Esophagus muscularis mucosa (tissue), 4 donors: ENCODE measurements around the genes ACOXL and MERTK.

- PRO-cap, result no peak
- RAMPAGE, long total RNA, 4 experiments, result no peak in any of the 4 experiments
These were observed 138.2 kb downstream of the SH3RF3 start for GRCh38 chr2:109266888-109267947.

- PRO-cap, result no peak
- RAMPAGE, long total RNA, 4 experiments, result no peak in any of the 4 experiments
These were observed 189.4 kb downstream of the SH3RF3 start for GRCh38 chr2:109318170-109319093.

DNA sequence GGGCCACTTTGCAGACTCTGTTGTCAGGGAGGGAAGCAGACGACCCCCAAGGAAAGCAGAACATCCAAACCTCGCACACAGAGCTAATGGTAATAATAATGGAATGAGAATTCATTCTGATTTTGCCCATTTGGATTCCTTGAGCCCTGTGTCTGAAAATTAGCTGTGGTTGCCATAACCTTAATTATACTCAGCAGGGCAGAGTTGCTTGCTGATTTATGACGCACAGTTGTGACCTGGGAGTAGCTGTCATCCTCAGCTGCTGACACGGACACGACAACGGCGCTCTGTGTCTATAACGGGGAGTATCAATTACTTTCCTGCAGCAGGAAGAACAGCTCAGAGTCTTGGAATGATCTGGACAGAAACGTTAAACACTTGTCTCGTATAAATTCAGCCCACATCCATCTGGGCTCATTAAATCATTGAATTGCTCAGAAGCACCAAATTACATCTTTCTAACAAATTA, 116.4 kb downstream of the SEPTIN10 start:
- PRO-cap, result no peak
- RAMPAGE, long total RNA, 4 experiments, result no peak in any of the 4 experiments

GRCh38 chr2:109609763-109610202, 4.0 kb downstream of the SEPTIN10 start:
- PRO-cap, result unidirectional peak, minus-strand start at chr2:109609920
- RAMPAGE, long total RNA, 4 experiments, result no peak in any of the 4 experiments

DNA sequence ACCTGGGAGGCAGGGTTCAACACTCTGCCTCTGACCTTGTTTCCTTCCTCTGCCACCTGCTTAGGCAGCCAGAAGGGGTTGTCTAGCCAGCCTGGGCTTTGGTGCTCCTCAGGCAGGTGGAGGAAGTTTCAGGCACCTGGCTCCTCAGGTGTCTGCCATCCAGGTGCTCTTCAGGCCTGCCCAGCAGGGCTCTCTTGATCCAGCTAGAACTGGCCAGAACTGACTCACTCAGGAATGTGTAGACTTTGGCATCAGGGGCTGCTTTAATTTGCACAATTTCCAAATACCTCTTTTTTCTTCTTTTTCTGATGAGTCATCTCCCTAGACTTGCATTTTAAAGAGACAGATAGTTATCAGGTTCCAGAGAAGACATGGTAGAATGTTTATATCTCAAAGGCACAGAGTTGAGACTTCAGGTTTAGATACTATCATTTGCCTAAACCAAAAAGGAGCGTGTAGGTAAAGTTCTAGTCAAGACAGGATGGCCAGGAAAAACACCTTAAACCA, 101.0 kb downstream of the LIMS3 start:
- PRO-cap, result no peak
- RAMPAGE, long total RNA, 4 experiments, result no peak in any of the 4 experiments

DNA sequence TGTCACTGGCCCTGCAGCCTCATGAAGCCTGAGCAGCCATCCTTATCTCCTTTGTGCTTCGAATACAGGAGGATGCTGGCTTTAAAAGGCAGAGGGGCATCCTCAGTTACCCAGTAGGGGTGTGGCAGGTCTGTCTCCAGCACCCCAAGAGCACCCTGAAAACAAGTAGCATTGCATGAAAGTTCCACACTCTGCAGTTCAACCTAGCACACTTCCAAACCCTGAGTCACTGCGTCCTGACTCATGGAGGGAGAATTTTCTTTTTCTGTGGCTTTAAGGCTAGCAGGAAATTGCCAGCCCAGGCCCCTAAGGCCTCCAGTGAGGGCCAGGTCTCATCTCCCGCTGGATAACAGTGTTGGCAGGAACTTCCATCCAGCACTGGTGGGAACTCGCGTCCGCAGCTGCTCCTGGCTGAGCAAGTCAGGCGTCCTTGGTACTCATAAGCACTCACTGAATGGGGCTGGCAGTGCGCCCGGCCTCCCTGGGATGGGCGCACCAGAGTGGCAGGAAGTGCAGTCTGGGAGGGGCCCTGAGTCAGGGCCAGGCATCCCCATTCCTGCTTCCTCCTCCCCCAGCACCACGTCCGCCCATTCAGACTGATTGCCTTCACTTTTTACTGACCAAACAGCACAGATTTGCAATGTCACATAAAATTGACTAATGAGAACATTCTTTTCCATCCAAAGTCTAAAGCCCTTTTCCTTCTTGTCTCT, 14.3 kb downstream of the MALL start:
- PRO-cap, result bidirectional peak, plus-strand start at position 349 of the sequence, minus-strand start at position 228 of the sequence
- RAMPAGE, long total RNA, 4 experiments, result no peak in any of the 4 experiments

- PRO-cap, result no peak
- RAMPAGE, long total RNA, 4 experiments, result no peak in any of the 4 experiments
These were observed 9.6 kb downstream of the MALL start for GRCh38 chr2:110105950-110106501.

DNA sequence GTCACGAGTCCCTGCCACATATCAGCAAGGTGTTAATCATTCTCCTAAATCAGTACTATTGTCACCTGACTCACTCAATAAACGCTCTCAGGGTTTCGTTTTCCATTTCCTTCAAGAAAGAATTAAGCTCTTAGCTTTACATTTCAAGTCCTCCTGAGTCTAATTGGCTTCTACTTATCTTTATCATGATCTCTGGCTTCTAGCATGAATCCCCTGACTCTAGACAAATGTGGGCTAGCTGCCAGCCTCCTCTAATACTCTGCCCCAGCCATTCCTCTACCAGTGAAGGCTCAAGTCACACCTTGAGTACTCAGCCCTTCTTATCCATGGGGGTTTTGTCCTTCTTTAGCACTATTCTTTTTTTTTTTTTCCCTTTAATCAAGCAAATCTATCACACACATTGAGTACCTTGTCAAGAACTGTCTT, 20.0 kb downstream of the BUB1 start:
- PRO-cap, result no peak
- RAMPAGE, long total RNA, 4 experiments, result no peak in any of the 4 experiments

DNA sequence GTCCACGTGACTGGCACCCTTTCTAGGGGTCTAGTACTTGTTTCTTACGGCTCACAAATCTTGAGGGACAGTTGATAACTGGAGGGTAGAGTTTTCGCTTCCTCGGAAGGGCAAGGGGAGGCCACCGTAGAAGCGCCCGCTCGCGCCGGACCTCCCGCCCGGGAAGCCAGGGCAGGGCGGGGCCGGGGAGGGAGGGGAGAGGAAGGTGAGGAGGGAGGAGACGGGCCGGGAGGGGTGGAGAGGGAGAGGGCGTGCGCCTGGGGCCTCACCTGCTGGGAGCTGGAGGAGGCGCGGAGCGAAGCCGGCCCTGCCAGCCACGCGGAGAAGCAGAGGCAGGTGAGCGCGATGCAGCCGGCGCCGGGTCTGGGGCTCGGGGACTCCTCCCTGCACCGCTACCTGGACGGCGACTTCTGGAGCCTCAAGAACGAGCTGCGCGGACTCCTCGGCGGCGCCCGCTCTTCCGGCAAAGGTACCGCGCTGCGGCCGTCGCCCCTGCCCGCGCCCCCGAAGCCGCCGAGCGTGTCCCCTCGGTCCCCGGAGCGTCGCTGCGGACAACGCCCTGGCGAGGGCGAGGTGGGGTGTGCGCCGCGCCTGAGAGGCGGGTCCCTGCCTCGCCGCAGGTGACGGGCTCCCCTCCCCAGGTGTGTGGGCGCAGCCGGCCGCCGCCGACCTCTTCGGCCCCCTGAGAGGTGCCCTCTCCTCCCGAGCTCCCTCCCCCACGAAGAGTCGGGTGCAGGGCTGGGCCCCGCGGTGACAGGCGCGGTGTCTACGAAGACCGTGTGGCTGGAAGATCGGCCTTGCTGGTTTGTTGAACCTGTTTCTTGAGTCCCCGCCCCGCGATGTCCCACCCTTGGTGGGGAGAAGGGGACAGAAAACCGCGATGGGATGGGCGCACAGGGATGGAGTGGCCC, at the start of gene ACOXL:
Gene ACOXL (plus strand): TSS at position 268 of the 911 bp plus-strand sequence.
- PRO-cap, result no peak
- RAMPAGE, long total RNA, 4 experiments, result no peak in any of the 4 experiments

- PRO-cap, result bidirectional peak, plus-strand start at chr2:111123217, minus-strand start at chr2:111123199
- RAMPAGE, long total RNA, 4 experiments, result no peak in any of the 4 experiments
These were observed 2.4 kb downstream of the BCL2L11 start for GRCh38 chr2:111123019-111123605.

GRCh38 chr2:111534844-111535521, 349.0 kb downstream of the ANAPC1 start:
- PRO-cap, result no peak
- RAMPAGE, long total RNA, 4 experiments, result no peak in any of the 4 experiments

DNA sequence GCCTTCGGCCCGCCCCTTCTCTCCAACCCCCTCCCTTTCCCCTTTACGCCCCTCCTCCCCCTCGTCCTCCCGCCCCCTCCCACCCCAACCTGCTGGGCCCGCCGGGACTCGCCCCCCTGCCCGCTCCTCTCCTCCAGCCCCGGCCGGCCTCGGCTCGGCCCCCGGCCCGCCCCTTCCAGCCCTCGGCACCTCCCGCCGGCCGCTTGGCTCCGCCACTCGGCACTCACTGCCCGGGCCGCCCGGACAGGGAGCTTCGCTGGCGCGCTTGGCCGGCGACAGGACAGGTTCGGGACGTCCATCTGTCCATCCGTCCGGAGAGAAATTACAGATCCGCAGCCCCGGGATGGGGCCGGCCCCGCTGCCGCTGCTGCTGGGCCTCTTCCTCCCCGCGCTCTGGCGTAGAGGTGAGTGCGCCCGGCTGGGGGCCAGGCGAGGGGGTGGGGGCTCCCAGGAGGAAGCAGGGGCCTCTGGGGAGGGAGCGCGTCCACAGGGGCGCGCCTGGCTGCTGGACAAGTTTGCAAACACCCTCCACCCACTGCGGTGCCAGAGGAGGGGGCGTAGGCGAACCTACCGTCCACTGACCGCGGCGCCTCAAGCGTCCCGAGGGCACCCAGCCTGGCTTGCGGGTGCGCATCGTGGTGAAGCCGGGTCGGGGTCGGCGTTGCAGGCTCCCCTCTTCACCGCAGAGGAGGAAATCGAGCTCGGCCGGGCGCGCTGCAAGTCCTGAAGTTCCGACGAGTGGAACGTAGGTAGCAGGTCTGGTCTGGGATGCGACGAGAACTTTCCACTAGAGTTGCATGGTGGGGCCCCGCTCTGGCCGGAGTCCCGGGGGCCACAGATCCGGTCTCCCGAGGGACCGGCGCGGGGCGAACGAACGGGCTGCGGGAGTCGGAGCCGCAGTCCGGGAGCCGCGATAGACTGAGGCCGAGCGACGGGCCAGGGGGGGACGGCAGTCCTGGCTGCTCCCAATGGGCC, at the start of gene MERTK:
Gene MERTK (plus strand): TSS at position 215 of the 975 bp plus-strand sequence.
- PRO-cap, result bidirectional peak, plus-strand start at position 215 of the sequence, minus-strand start outside the sequence; bidirectional peak, plus-strand start at position 837 of the sequence, minus-strand start at position 760 of the sequence
- RAMPAGE, long total RNA, 4 experiments, result start-site peak on the plus strand in 2 of 4 experiments, centred at positions 218 to 572 of the sequence, 21 to 314 reads per replicate

GRCh38 chr2:111919297-111919685, 20.9 kb downstream of the MERTK start:
- PRO-cap, result no peak
- RAMPAGE, long total RNA, 4 experiments, result start-site peak on the plus strand in 1 of 4 experiments, at chr2:111919521-111919586 at its widest, 5 reads per replicate

GRCh38 chr2:112032865-112033317, 22.2 kb upstream of the TMEM87B start:
- PRO-cap, result no peak
- RAMPAGE, long total RNA, 4 experiments, result no peak in any of the 4 experiments

DNA sequence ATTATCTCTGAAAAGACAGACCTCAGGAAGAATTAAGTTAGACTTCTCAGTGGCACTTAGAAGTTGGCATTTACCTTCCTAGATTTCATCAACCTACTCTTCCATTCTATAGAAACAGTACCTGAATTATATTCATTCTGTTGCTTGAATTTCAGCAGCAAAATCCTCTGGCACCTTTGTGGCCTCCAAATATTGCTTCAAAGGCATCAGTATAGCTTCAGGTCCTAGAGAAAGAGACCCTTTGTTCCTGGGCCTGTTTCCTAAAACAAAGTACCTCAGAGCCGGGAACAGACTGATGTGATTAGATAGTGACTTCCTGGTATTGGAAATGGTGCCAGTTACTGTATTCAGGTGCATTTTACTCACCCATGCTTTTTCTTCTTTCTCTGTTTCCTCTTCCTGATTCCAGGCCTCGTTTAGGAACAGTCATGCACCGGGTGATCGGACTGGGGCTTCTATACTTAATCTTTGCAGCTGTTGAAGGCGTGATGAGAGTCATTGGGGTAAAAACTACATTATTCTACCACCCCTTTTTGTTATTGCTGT, 34.2 kb downstream of the TMEM87B start:
- PRO-cap, result no peak
- RAMPAGE, long total RNA, 4 experiments, result no peak in any of the 4 experiments

GRCh38 chr2:112137384-112138225, 580 bp upstream of the FBLN7 start:
- PRO-cap, result no peak
- RAMPAGE, long total RNA, 4 experiments, result no peak in any of the 4 experiments

GRCh38 chr2:112181650-112182353, 43.6 kb downstream of the FBLN7 start:
- PRO-cap, result no peak
- RAMPAGE, long total RNA, 4 experiments, result no peak in any of the 4 experiments

DNA sequence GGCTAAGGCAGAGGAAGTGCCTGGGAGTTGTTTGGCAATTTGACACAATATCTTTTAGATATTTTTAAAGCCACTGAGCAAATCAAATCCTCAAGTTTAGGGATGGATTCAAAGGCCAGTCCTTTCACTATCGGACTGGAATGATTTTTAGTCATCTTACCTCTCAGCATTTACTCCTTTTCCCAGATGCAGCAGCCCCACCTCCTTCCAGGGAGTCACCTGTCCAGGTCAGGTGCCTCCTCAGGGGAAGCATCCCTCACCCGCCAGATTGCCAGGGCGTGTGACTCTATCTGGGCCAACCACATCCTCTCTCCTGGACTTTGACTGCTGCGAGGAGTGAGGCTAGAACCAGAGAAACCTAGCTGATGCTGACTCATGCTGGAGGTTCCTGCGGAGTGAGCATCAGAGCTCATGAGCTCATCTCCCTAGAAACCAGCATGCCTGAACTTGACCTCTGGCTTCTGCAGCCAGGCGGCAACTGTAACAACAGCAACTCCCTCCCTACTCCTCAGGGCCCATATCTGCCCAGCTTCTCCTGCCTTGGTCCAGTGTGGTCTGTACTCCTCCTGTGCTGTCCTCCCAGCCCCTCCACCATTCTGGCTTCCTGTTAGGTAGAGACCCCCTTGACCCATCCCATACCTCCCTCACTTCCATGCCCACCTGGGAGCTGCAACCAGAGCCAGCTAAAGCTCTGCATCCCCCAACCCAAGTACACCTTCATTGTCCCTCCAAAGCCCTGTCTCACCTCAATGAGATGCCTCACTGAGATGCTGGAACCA, 28.3 kb upstream of the NT5DC4 start:
- PRO-cap, result no peak
- RAMPAGE, long total RNA, 4 experiments, result no peak in any of the 4 experiments

- PRO-cap, result unidirectional peak, minus-strand start at chr2:112885939
- RAMPAGE, long total RNA, 4 experiments, result no peak in any of the 4 experiments
These were observed 25.3 kb upstream of the IL37 start for GRCh38 chr2:112885660-112886088.

DNA sequence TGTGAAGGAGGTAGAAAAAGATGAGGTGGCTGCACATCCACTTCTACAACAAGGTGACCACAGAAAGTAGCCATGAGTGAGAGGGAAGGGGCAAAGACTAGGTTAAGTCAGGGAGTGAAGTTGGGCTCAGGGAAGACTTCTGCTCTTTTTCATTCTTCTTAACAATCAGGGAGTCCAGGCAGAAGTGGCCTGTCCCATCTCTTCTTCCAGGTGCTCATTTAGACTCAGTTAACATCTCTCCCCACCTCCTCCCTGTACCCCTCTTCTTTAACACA, 25.7 kb downstream of the IL37 start:
- PRO-cap, result no peak
- RAMPAGE, long total RNA, 4 experiments, result no peak in any of the 4 experiments